Occipital lobe (tissue), 2 donors: ENCODE data around the genes IGFL2, IGFL1, GNG8, STRN4 and INAFM1.

DNA sequence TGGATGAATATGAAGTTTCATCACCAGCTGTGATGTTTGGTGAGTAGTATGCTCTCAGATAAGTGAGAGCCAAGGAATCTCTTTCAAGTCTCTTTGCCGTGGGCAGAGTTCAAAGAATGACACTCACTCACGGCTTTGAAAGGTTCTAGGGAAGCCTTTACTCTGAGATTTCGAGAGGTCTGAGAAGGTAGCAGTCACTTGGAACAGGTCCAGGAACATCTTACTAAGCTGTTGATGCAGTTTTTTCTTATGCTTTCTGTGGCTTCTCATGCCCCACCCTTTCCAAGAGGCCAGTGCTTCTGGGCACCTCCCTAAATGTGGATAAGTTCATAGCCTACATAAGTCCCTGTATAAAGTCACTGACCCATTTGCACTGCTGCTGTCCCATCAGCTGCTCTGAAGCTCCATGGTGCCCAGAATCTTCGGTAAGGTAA is at the start of gene IGFL2:
TSS of gene IGFL2 (plus strand) at position 366 of the 434 bp plus-strand sequence.
- RAMPAGE, long total RNA = no peak

DNA sequence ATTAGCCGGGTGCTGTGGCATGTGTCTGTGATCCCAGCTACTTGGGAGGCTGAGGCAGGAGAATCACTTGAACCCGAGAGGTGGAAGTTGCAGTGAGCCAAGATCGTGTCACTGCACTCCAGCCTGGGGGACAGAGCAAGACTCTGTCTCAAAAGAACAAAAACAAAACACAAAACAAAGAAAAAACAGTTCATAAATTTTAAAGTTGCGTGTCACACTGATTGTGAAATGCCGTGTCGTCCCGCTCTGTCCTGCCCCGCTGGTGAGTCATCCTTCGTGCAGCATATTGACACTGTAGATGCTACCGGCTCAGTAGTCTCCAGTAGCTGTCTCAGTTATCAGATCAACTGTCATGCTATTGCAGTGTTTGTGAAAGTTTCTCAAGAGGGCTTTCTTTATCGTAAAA is 36.5 kb upstream of the IGFL1 start:
- RAMPAGE, long total RNA = no peak

DNA sequence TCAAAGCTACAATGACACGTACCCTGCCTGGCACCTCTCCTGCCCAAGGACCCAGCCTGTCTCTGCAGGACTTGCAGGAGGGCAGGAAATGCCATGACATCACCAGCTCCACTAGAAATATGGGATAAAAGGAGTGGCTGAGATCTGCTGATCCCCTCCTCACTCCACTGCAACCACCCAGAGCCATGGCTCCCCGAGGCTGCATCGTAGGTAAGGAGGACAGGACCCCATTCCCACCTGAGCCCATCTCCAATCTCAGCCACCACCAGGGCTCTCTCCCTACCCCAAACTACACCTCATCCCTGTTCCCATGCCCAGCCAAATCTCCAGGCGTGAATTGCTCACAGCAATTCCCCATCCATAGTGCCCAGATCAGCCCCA is at the start of gene IGFL1:
TSS of gene IGFL1 (plus strand) at position 153 of the 381 bp plus-strand sequence.
- RAMPAGE, long total RNA = no peak

DNA sequence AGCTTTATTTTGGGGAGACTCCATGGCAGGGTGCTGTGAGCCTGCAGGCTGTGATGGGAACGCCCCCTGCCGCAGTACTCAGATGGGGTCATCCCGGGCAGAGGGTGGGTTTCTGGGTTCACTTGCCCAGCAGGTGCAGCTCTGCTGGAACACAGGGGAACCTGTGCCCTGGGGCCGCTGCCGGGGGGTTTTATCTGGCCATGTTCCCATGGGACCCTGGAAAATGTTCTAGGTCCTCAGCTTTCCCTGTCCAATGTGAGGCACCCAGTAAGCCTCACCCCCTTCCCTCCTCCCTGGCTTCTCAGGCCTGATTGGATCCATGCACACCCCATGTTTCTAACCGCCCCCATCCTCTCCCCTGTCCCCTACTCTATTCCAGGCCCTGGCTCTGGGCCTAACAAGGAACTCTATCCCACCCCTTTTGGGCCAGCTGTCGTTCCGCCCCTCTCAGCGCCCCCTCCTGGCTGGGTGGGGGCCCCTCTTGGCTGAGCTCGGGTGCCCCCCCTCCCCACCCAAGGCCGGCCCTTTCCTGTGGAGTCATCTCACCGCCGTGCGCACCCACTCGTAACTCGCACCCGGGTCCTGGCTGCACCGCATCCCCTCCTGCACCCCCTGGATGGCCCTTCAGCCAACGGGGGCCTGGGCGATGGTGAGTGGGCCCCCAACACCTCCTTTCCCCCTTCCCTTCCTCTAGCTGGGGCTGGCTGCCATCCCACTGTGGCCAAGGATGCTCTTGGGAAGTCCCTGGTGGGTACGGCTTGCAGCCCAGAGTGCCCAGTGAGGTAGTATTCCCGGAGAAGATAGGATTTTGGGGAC is 1.2 kb downstream of the HIF3A start:
- RAMPAGE, long total RNA = no peak

GRCh38 chr19:46425953-46426547 is 2.7 kb downstream of the PNMA8C start:
- RAMPAGE, long total RNA = no peak

DNA sequence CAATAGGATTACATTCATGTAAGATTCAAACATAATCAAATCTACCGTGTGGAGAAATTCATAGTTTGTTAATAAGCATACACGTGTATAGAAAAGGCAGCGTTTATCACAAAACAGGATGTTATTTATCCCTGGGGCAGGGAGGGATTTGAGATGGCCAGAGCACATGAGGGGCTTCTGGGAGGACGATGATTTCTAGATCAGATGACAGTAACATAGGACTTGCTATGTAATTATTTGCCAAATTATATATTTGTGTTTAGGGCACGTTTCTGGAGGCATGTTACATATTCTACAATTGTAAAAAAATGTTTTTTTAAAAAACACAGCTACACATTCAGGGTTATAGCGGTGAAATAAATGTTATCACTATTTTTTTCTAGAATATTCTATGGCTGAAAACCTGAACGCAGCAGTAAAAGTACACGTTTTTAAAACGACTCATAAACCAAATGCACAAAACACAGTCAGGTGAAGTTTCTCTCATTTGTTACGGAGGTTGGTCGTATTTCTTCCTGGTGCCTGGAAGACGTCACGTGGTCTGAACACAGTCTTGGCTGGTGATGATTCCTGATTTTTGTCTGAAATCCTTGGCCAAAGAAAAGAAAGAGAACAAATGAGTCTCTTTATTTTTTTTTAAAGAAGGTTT is 9.6 kb upstream of the PNMA8A start:
- RAMPAGE, long total RNA = no peak

GRCh38 chr19:46605035-46605304 is 3.8 kb downstream of the CALM3 start:
- RAMPAGE, long total RNA = no peak

DNA sequence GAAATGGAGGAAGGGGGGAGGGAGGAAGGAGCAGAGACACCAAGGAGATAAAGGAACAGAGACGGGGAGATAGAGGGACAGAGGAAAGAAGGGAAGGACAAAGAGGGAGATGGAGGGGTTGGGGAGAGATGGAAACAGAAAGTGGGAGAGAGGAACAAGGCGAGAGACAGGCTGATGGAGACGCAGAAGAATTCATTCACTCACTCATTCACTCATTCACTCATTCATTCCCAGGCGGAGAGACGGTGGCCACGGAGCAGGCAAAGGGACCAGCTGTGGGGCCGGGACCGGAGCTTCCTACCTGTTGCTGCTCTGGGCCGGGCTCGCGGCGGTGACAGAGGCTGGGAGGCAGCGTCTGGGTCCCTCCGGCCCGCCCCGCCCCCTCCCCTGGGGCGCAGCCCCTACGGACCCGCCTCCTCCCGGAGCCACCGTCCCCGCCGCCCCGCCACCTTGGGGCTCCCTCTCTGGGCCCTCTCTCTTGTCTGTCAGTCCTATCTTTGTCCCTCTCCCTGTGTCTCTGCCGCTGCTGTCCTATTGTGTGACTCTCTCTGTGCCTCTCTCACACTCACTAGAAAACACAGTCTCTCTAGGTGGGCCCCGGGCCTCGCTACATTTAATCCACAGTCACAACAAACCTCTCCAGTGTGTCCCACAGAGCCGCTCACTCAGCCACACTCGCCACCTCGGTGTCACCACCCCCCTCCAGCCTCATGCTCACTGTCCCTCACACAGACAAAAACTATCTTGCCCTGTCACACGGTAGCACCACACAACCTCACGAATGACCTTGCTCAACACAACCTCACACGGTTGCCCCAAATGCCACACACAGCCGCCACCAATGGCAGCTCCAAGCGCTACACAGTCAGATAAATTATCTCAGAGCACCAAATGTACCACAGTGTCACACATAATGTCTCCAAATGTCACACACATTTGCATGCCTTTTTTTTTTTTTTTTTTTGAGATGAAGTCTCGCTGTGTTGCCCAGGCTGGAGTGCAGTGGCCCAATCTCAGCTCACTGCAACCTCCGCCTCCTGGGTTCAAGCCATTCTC is at the start of gene GNG8:
TSS of gene GNG8 (minus strand) at position 357 of the 1,056 bp plus-strand sequence.
- RAMPAGE, long total RNA = no peak

DNA sequence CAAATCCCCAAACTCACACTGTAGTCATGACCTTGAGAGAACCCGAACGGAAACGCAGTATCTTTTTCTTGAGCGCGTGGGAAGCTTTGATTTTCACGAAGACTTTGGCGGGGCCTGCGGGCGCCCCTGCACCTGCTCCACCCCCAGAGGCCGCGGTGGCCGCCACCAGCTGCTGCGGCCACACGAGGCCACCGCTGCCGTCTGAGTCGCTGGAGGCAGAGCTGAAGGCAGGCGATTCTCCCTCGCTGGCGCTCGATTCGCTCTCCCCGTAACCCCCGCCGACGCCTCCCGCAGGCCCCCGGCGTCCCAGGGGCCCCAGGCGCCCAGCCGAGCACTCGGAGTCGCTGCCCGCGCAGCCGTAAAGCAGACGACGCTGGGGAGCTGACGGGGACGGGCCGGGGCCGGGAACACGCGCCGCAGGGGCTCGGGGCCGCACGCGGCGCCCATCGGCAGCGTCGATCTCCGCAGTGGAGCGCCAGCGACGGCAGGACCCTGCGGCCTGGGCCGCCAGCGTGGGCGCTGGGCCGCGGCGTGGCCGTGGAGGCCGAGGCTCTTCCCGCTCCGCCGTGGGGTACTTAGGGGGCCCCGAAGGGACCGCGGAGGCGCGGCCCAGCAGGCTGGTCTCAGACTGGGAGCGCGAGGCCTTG is 12.4 kb downstream of the DACT3 start:
- RAMPAGE, long total RNA = no peak

DNA sequence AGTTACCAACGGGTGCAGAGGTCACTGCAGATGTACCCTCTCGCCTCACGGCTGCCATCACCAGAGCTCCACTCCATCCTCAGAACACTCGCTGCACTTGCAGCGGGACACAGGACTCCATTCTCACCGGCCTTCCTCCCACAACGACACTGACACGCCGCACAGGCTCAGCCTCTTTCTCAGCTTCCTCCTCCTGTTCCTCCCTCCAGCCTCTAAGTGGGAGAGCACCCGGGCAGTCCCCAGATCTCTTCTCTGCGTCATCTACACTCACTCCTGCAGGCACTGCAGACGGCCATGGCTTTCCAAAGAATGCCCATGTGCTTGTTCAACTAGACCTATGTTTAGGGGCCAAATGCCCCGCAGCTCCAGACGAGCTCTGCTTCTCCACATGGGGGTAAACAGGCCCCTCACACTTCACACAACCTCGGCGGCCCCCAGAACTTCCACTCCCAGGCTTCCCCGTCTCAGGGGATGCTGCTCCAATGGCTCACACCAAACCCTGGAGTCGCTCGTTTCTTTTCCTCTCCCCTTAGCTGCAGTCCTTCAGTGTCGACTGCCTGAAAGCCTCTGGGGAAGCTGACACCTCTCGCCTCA is 14.2 kb upstream of the FKRP start:
- RAMPAGE, long total RNA = no peak

GRCh38 chr19:46746169-46747015 is at the start of gene STRN4:
STRN4 (minus strand) TSS chr19:46746450.
- RAMPAGE, long total RNA = no peak

DNA sequence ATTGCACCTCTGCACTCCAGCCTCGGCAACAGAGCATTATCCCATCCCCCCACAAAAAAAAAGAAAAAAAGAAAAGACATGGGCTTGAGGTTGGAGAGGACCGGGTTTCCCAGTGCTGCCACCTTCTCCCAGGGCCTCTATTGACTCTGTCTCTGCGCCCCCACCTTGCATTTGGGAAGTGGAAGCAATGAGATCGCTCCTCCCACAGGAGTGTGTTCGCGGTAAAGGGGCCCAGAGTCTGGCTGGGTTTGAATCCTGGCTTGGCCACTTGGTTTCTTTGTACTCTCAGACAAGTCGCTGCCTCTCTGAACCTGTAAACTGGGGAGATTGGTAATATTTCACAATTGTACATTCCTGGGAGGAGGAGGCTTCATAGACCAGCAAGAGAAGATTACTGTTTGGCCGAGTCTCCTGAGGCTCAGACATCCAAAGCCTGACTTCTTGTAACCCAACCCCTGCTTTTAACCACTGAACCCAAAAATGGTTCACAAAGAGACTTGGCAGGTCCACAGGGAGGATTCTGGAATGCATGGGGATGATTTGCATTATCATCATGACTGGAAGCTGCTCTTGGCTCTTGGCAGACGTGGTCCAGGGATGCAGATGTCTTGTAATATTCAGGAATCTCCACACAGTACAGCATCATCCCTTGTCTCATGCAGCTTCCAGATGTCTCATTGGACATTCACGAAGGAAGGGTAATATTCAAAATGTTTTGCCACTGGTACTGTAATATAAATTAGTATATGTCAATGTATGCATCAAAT is 13.6 kb upstream of the STRN4 start:
- RAMPAGE, long total RNA = no peak

DNA sequence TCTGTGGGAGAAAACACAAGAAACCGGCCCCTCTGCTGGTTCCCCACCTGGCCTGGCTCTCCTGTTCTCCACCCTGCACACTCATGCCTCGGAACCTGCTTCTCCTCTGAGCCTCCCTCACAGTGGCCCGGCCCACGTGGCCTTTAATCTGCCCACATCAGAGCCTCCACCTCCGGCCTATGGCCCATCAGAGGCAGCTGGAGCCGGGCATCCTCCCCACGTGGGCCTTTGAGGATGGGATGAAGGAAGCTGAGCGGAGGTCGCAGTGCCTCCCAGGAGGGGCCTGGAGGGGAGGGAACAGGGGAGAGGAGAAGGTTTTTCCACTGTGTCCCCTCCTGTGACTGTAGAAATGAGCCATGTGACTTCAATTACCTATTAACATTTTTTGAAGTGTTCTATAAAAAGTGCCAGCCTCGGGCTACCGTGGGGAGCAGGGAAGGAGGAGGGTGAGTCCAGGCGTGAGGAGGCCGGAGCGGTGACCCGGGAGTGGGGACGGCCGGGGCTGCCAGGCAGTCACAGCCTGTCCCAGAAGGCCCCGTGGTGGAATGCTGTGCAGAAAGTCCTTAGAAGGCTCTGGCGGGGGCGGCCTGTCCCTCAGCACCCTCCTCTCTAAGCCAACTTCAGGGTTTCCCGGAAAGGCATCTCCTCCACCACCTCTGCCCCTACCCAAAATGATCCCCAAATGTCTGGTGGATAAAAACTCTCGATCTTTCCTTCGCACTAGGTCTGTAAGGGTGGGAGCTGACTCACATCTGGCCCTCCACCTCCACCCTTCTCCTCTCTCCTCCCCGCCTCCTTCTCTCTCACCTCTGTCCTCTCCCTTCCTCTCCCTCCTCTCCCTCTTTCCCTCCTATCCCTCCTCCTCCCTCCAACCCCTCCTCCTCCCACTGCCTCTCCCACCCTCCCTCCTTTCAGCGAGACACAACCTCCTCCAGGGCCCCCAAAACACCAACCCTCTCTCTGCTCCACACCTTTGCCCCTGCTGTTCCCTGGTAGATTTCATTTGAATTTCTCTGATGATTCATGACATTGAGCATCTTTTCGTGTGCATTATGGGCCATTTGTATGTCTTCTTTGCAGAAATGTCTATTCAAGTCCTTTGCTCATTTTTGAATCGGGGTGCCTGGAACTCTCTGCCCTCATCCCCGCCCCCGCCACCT is 24.9 kb upstream of the SLC1A5 start:
- RAMPAGE, long total RNA = no peak

GRCh38 chr19:46825302-46825658 is 25.4 kb downstream of the AP2S1 start:
- RAMPAGE, long total RNA = no peak

GRCh38 chr19:46845904-46846733 is 4.5 kb downstream of the AP2S1 start:
- RAMPAGE, long total RNA = no peak

DNA sequence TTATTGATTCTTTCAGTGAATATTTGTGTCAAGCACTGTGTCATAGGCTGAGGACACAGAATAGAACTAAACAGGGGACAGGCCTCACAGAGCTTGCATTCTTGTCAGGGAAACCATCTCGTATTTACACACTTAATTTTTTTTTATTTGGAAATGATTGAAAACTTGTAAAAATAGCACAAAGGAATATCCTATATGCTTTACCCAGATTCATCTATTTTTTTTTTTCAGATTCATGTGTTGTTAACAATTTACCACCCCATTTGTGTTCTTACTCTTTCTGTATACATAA is 55.7 kb downstream of the ARHGAP35 start:
- RAMPAGE, long total RNA = no peak

GRCh38 chr19:46981052-46981640 is 38.5 kb upstream of the NPAS1 start:
- RAMPAGE, long total RNA = no peak

GRCh38 chr19:47093644-47094331 is 19.8 kb downstream of the ZC3H4 start:
- RAMPAGE, long total RNA = no peak

DNA sequence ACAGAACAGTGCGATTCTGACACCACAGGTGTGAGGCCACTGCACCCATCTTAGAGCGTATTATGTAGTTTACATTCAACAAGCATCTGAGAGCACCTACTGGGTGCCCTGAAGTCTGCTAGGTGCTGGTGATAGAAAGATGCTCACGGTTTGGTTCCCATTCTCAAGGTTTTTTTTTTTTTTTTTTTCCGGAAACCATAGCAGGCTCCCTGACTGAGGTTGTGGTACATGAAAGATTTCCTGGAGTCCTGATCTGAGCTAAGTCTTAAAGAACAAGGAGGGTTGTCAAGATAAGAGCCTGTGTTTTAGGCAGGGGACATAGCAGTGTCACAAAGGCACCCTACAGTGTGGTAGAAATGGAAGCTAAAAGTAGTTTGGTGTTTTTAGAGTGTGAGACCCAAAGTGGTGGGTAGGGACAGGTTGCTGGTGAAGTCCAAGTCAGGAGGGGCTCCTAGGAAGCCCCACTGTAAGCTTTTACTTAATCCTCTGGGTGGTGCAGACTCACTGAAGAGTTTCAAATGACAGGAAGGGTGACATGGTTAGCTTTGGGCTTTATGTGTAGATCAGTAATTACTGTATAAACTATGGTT is 15.2 kb downstream of the SAE1 start:
- RAMPAGE, long total RNA = no peak

DNA sequence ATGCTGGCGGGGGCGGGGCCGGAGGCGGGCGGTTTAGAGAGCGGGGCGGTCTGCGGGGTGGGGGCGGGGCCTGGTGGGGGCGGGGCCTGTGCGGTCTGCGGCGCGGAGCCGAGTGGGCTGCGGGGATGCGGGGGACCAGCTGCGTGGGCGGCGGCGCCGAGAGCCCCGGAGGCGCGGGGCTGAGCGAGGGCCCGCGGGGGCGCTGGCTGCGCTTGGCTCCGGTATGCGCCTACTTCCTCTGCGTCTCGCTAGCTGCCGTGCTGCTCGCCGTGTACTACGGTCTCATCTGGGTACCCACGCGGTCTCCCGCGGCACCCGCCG is at the start of gene INAFM1:
TSS of gene INAFM1 (plus strand) at position 91 of the 321 bp plus-strand sequence.
- RAMPAGE, long total RNA = no peak